Thoracic aorta (tissue), 1 donor: ENCODE measurements around a stretch of chr1.

DNA sequence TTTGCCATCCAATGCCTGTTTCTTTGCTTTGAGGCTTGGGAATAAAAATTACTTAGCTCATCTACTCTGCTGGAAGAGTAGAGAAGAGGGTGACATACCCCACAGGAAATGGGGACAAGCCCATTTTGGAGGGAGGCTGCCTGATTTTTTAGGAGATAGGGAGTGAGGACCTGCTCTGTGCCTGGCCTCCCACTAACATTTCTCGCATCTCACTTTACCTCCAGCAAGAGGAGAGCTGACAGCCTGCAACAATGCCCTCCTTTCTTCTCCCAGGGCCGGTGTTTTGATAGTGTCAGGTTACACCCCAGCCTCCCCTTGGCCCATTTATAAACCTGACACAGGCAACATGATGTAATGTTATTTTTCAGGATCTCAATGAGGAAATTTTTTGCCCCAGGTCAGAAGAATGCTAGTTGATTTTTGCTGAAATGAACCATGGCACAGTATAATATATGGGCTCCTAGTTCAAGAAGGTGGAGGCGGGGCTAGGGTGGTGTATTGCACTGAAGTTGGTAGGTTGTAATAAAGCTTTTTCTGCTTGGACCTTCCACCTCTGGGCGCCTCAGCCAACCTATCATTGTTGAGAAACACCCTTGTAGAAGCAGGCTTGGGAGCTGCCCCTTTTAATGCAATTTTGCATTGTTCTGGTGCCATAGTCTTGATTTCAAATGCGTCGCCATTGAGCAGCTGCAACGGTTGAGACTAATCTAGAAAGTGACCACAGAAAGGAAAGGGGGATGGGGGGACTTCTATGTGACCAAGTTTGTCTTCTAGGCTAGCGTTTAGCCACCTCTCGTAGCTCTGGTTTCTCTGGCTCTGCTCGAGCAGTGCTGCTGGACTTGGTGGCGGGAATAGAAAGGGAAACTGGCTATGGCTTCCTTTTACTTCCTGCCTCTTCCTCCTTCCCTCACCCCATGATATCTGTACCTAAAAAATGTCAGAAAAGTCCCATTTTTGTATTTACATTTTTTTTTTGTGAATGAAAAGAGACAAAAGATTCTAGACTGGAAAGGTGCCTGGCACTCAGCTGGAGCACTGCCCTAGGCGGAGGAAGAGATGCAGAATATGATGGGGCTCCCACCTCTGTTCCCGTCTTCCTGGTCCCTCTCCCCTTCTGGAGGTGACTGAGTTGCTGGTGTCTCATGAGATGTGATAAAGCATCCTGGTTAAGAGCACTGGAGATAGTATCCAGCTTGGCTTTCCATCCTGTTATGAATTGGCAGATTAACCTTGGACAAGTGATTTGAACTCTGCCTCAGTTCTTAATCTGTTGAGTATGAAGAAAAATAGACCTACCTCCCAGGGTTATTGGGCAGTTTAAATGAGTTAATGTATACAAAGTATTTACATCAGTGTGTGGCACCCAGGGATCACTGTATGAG is 53.2 kb downstream of the PBX1 start:
- RAMPAGE, long total RNA = no peak

- RAMPAGE, long total RNA = no peak
Measured at GRCh38 chr1:164644576-164645738, 86.0 kb downstream of the PBX1 start.

DNA sequence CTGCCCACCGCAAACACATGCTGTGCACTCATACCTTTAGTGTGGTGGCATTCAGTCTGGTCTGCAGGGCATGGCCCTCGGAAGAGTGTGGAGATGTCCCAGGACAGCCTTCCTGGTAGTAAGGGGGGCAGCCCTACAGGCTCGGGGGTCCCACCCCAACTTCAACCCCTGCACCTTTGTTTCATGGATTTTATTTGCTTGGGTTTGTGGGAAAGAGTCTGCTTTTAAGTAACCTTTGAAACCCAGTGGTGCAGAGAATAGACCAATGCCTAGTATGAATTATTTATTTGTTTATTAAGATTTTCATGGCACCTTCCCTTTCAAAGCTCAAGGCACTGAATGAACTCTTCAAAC is 87.9 kb downstream of the PBX1 start:
- RAMPAGE, long total RNA = no peak

GRCh38 chr1:164648049-164648760 is 89.2 kb downstream of the PBX1 start:
- RAMPAGE, long total RNA = no peak

DNA sequence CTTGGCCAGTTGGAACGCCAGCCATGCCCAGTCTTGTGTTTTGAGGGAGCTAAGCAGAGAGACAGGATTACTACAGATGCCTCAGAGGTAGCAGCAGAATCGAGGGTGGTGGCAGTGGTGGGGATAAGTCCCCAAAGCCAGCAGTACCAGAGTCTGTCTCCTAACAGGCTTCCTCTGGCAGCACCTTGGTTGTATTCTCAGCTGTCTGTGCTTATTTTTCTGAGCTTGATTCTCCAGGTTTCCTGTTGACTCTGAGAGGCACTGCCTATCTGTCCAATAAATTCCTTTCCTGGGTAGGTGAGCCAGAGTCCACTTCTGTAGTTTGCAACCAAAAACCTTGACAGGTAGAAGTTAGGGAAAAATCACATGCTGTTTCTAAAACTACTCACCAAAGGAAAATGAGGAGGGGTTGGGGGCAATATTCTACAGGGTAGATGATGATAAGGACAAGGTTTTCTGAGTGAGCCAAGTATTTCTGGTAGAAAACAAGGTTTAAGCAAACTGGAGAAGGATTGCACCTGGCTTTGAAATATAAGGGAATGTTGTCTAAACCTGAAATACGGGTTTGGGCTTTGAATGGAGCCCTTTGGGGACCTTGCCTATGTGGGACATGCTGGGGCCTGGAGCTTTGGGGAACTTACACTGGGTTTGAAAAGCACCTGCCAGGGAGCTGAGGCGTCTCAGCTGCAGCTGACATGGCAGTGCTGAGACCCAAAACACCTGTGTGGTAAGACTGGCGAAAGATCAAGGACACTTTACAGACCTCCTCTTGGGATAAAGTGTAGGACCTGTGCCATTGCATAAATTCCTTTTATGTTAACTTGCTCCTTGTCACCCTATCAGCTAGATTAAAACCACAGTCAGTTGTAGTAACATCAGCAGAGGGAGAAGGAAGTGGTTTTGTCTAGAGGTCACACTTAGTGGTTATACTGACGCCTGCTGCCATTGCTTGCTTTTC is 101.0 kb downstream of the PBX1 start:
- RAMPAGE, long total RNA = no peak

DNA sequence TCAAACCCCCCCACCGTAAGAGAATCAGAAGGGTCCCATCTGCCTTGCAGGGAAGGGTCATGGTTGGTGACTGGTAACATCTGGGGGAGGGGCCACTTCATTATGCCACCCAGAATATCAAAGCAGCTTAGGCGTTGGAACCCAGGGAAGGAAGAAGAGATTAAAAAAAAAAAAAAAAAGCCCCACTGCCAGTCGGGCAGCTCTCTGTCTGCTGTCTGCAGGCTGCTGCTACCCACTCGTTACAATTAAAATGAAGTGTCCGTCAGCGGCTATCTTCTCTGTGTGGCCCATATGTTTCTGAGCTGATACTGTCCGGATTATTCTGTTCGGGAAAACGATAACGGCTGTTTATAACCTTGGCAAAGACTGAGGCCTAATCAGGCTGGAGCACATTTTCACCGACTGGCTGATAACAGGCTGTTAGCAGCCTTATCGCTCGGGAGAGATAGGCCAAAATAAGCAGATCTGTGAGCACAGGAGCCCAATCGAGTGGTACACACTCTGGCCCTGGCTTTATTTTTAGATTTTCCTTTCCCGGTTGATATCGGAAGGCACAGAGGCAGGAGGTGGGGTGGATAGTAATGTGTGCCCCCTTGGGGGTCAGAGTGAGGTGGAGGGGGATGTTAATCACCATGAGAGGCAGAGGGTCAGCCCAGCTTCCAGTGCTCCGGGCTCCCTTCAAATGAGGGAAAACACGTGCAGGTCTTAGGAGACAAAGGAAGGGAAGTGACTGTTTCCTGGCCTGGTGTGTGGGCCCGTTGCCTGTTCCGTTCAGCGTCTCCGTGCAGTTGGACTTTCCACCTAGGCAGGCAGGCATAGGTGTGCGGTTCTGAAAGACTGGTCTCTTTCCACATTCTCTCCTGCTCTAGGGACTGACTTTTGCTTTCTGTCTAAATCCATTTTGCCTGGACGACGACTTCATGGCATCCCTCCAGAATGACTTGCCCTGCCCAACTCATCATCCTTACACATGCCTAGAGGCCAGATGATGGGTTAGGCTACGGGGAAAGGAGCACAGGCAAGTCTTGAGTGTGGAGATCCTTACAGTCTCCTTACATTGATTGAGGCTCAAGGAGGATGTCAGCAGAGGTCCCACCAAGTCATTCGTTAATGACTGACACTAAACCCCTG is 153.4 kb downstream of the PBX1 start:
- RAMPAGE, long total RNA = no peak

GRCh38 chr1:164720729-164721616 is 162.0 kb downstream of the PBX1 start:
- RAMPAGE, long total RNA = no peak

DNA sequence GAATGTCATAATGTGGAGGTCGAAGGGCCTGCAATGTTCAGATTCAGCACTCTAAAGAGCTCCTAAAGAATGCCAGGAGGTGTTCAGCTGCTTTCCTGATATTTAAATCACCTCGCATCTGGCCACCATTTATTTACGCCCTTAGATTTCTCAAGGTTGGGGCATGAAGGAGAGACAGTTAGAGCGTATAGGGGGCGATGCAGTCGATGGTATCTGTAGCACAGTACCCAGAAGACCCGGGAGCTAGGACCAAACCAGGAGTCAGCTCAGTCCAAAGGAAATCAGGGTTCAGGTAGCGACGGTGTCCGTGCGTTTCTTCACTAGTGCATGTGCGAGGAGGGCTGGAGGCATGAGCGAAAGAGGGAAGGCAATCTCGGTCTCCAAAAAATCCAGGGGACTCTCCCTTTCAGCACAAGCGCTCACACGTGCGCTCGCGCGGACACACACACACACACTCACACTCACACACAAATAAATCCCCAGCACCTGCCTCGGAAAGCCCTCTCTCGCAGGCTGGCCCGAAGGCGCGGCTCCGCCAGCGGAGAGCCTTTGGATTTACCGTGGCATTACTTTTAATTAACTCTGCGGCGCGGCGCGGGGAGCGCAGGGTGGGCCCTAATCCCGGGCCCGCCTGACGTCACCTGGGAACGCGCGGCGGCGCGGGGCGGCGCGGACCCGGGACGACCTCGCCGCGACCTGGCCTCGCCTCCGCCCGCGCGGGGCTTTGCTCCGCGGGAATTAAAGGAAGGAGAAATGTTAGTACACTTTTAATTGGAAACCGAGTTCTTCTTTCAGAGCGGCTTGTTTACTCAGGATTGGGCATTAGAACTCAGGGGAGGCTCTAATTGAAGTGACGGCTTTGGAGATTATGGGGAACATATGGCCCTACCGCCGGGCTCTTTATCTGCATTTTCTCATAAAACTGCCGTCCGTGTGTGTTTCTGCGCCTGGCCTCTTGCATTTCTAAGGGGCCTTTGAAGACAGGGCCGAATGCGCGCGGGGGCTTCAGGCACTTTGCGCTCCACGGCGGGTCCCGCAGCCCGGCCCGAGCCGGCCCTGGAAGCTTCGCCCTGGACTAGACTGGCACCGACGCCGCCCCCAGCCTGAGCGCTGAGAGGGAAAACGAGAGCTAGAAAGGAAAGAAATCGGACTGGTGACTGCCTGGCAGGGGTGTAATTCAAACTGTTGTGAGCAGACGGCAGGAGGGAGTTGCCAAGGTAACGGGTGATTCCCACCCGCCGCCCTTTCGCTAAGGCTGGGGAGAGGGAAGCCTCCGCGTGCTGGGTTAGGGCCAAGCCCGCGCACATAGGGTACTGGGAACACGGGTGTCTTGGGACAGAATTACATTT is 121.1 kb downstream of the LMX1A start:
- RAMPAGE, long total RNA = no peak

DNA sequence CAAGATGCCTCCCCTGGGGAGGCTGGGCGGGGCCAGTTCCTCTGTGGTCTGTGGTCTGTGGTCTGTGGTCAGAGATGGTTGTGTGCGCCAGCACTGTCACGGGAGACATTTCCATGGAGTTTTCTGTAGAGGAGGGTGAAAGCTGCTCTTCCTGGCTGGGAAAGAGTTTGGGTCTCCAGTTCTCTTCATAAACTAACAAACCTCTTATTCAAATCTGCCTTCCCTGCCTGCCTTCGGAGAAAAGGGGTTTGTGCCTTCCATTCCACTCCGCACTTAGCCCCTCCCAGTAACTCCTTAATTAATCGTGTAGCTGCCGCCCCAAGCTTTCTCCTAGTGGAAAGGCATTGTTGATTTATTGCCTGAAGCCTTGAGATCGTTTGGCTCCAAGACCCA is 36.6 kb upstream of the LMX1A start:
- RAMPAGE, long total RNA = no peak

- RAMPAGE, long total RNA = no peak
Measured at GRCh38 chr1:165892301-165893037, 65.1 kb downstream of the UCK2 start.

- RAMPAGE, long total RNA = no peak
Measured at GRCh38 chr1:165899031-165899397, 71.6 kb downstream of the UCK2 start.

DNA sequence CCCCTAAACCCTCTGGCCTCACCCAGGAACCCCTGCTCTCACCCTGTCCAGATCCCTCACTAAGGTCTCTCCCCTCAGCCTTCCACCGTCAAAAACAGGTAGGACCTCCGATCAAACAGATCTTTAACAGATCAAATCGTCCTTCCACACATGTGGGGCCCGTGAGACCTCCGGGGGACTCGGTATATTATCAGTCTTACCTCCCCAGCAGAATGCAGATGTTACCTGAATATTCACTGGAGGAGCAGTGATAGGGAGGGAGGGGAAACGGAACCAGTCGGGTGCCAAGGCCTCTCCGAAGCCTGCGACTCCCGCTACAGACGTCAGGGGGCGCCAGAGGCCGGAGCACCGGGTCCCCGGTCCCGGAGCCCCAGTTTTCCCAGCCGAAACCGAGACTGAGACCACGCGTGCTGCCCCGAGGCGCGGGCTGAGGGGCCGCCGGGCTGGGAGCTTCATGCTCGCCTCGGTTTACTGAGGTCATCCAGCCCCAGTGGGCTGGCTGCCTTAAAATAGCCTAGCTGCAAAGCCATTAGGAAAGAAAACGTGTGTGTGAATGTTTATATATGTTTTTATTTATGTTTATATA is 23.6 kb downstream of the GPA33 start:
- RAMPAGE, long total RNA = no peak

- RAMPAGE, long total RNA = no peak
Measured at GRCh38 chr1:167082440-167083289, 7.5 kb downstream of the GPA33 start.

DNA sequence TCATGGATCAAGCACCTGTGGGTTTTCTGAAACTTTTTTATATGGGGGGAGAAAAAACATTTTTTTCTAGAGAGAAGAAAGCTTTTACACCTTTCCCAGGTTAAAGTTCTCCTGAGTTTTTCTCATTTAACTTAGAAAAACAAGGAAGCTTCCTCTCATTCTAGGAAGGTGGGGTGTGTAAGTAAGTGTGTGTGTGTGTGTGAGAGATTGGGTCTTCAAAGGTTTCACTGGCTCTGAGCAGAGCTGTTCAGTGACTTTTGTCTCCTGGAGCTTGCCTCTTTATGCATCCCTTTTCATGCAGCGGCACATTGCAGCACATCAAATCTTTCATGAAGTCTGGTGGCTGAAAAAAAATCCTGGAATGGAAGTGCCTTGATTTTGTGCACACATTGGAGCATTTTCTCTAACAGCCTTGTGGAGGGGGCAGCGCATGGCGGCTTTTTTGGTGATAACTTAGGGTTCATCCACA is 3.4 kb downstream of the GPA33 start:
- RAMPAGE, long total RNA = no peak

- RAMPAGE, long total RNA = no peak
Measured at GRCh38 chr1:167236484-167237269, 16.0 kb downstream of the POU2F1 start.

DNA sequence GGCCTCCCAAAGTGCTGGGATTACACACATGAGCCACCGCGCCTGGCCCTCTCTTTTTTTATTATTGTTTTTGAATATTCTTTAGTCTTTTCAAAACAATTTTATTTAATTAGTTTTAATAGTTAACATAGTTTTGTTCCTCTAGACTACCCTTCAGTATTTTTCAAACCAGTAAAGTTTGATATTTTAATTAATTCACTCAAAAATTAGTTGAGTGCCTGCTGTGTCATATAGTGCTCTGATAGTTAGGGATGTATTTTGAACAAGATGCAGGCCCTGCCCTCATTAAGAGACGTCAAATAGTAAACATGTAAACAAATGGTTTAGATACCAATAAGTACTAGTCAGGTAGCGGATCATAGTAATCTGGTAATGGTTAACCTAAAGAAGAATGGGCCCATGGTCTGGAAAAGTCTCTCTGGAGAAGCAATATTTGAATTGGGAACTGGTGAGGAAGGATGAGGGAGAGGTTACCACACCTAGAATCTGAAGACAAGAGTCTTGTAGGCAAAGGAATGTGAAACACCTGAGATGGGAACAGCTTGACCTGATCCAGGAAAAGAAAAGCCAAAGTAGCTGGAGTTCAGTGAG is 136.4 kb downstream of the CD247 start:
- RAMPAGE, long total RNA = no peak

- RAMPAGE, long total RNA = start-site peak on the plus strand at chr1:167455061-167455099, 14 reads
Measured at GRCh38 chr1:167454383-167455390, 63.6 kb downstream of the CD247 start.

DNA sequence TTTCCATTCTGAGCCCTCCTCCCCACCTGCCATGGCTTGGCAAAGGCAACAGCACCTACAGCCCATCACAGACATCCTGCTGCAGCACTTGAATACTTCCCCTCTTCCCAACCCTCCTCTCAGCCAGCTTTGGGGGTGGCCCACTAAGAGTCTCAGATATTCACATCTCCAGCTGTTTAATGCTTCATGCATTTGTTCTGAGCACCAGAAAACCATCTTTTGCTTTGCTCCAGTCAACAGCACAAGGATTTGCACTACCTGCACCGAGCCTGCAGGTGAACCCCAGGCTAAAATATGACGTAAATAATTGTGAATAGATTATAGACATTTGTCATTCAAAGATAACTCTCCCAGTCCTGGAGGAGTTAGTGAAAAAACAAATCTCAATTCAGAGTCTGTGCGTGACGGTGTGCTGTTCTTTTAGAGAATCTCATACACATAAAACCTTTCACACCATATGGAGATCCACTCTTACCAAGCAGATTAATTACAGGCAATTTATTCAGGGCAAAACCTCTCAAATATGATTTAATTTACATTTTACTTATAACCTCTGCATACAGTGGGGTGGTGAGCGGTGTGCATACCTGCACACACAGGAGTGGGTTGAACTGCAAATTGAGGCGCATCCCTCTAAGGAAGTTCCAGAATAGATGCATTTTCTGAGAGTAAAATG is 7.4 kb downstream of the CD247 start:
- RAMPAGE, long total RNA = no peak

GRCh38 chr1:167616551-167617220 is 13.3 kb upstream of the RCSD1 start:
- RAMPAGE, long total RNA = no peak

- RAMPAGE, long total RNA = no peak
Measured at GRCh38 chr1:167630725-167631629, 945 bp downstream of the RCSD1 start.